Mucosa of descending colon (tissue), 1 donor: ENCODE measurements around the genes S100Z, OTP and SCAMP1.

DNA sequence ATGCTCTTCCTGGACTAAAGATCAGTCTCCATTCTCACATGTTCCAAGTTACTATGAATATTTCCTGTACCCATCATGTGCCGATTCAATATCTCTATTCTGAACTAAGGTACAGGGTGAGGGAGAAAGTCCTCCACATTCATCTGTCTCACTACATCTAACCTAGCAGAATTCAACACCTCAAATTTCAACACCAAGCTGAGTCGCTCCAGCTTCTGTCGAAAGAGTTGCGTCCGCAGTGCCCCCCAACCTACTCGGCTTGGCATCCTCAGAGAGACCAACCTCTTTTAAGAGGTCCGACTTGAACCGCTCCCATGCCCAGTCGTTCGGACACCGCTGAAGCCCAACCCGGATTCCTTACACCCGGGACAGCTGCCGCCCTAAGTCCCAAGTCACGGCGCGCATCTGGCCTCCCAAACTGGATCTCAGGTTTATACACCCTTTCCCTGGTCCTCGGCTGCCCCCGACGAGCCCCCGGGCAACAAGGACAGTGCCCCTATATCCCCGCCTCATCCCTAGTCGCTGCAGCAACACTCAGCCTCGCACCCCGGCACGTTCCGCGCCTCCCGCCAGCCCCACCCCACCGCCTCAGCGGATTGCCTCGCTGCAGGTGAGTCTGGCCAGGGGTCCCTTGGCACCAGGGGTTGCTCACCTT lies 842 bp downstream of the CERT1 start:
- PRO-cap: no peak

DNA sequence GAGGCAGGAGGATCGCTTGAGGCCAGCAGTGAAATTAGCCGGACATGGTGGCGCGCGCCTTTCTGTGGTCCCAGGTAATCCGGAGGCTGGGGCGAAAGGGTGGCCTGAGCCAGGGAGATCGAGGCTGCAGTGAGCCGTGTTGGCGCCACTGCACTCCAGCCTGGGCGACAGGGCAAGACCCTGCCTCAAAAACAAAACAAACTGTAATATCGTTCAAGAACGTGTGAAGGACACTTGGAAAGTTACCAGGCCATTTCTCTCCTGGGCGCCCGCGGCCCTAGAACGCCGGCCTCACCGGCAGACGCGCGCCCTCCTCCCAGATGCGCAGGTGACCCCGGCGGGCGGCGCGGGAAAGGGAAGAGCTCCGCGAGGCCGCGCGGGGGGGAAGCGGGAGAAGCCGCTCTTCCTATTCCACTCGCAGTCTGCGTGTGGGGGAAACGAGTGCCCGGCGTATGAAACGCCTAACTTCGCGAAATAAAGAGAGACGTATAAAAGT lies 848 bp upstream of the F2R start:
- PRO-cap: no peak

DNA sequence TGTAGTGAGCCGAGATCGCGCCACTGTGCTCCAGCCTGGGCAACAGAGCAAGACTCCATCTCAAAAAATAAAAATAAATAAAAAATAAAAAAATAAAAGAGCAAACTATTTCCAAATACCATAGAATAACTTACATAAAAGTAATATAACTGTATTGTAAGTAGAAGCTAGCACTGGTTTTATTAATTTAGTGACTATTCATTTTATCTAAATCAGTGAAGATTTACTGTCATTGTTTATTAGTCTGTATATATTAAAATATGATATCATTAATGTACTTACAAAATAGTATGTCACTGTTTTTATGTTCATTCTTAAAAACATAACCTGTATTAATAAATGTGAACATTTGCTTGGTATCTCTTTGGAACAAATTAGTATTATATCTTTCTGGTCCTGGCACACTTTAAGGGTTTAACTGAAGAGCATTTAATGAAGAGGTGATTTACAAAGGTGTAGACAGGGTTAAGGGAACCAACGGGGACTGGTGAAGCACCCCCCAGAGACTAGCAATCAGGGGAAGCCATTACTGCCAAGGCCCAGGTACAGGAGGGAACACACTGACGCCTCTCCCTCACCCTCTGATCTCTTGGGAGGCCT lies 19.6 kb downstream of the F2R start:
- PRO-cap: no peak

DNA sequence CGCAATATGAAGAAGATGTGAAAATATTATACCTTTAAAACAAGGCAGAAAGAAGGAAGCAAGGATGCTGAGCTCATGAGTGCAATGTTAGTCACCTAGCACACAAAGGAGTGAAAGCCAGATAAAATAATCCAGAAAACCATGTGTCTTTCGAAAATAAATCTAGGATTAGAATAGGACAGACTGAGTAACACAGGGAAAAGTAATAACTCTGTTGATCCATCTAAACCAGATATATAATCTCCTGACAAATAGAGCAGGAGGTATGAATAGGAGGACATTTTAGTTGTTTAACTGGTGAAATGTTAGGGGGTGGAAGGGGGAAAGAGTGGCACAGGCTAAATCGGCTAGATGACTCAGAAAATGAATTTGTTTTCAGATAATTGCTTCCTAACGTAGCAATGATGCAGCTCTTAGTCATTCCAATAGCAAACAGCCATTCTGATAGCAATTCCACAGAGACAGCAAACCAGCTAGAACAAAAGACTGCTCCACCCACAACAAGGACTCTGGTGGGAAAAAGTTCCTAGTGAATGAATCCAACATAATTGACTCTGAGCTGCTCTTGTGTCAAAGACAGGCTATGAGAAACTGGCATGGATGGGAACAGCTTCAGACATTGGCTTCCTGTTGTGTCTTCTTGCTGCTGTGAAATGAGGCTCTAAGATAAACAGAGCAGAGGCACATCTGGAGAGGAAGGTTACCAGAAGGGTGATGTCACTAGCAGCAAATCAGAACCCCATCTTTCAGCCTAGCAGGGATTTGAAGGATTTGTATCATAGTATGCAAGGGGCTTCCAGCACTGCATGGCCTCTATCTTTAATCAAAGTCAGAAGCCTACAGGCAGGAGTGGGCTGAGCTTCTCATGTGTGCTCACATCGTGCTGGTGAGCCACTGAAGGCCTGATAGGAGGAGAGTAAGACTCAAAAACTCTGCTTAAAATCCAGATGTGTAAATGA lies 28.2 kb upstream of the F2RL1 start:
- PRO-cap: unidirectional peak, minus-strand start at position 654 of the sequence

DNA sequence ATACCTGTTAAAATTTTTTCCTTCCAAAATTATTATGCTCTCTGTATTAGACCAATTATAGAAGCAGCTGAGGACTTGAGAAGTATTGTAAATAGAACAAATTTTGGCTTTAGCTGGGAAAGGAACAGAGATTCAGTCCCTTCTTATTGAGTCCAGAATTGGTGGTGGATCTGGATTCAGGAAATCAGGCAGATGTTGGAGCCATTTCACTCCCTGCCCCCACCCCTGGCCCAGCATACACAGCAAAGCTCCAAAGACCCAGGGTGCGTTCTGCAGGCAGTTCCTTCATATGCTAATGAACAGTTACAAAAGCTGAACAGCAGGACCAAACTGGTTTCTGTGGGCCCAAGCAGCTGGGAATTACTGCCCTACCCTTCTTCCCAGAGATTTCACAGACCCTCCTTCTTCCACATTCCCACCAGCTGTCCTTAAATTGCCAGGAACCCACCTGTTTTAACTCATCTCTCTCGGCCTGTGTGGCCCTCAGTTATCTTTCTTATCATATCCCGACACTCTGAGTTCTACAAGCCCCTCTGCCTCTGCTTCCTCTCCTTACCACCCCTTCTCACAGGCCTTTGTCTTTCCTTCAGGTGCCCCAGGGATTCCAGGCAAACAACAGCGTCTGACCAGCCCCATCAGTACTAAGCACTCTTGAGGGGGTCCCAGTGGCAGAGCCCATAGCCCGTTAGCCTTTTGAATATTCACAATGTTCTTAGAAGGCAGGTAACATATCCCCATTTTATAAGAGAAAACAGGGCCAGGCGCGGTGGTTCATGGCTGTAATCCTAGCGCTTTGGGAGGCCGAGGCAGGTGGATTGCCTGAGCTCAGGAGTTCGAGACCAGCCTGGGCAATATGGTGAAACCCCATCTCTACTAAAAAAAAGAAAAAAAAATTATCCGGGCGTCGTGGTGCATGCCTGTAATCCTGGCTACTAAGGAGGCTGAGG lies 10.6 kb upstream of the F2RL1 start:
- PRO-cap: no peak

GRCh38 chr5:76849847-76850408 lies at the start of gene S100Z:
Gene S100Z (plus strand): TSS chr5:76850014.
- PRO-cap: no peak

GRCh38 chr5:77062850-77063515 lies 24.1 kb downstream of the ZBED3 start:
- PRO-cap: no peak

GRCh38 chr5:77086408-77086826 lies 668 bp downstream of the ZBED3 start:
- PRO-cap: unidirectional peak, plus-strand start at chr5:77086732

GRCh38 chr5:77146309-77147080 lies 59.4 kb upstream of the ZBED3 start:
- PRO-cap: no peak

DNA sequence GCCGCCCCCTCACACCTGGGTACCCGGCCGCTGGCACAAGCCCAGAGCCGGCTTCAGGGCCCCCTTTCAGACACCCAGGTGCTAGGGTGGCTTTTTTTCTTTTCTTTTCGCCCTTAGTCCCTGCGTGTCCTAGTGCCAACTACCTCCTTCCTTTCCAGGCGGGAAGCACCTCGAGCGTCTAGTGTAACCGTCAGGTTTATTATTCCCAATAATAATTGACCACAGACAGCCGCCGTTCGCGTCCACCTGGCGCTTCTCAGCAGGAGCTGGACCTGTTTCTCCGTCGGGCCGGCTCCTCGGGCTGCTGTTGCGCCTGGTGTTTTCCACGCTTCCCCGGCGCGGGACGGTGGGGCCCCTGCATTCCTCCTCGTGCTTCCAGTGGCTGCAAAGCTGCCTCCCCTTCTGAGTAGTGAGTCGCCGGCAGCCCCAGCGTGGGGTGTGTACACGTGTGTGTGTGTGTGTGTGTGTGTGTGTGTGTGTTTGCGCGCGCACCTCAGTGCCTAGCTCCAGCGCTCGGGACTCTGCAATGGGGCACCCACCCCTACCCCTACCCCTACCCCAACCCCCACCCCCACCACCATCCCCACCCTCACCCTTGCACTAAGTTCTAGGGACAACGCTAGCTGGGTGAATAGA lies 29.8 kb upstream of the PDE8B start:
- PRO-cap: no peak

- PRO-cap: no peak
These were observed 28.8 kb upstream of the PDE8B start for GRCh38 chr5:77181358-77182341.

DNA sequence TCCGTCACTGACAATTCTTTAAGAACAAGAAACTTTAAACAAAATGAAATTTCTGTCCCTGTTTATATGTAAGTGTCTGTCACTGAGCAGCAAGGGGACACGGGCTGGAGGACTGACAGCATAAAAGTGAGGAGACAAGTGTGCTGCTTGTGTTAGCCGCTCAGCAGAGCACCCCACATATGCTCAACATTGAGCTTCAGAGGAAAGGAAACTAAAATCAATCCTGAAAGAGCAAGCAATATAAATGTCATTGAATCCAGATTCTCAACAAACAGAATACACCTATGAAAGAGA lies 115.2 kb downstream of the WDR41 start:
- PRO-cap: unidirectional peak, minus-strand start at position 117 of the sequence

DNA sequence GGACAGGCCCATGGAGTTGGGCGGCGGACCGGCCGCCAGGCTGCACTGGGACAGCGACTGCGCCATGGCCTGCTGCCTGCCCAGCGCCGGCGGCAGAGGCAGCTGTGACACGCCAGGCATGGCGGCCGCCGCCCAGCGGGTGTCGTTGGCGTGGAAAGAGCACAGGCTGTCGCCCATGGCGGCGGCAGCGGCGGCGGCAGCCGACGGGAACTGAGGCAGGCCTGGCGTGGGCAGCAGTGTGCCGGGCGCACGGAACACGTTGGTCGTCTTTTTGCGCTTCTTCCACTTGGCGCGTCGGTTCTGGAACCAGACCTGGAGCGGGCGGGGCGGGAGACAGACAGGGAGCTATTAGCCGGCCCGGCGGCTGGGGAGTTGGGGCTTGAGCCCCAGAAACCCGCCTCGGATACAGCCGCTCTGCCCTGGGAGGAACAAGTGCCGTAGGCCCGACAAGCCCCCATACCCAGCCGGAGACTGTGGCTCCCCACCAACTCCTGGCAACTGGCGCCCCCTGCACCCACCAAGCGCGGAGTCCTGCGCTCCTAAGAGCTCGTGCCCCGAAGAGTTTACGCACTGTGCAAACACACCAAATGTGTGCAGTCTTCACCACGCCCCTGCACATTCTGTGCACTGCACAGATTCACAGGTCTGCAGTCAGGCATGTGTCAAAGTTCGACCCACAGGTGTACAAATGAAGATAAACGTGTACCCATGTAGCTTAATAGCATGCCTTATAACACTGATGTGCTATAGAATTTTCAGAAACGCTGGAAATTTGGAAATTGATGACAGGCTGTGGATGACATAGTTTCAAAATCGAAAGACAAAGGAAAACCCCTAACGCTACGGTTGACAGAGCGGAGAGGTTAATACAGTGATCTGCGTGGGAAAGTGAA lies 7.8 kb downstream of the OTP start:
- PRO-cap: no peak

DNA sequence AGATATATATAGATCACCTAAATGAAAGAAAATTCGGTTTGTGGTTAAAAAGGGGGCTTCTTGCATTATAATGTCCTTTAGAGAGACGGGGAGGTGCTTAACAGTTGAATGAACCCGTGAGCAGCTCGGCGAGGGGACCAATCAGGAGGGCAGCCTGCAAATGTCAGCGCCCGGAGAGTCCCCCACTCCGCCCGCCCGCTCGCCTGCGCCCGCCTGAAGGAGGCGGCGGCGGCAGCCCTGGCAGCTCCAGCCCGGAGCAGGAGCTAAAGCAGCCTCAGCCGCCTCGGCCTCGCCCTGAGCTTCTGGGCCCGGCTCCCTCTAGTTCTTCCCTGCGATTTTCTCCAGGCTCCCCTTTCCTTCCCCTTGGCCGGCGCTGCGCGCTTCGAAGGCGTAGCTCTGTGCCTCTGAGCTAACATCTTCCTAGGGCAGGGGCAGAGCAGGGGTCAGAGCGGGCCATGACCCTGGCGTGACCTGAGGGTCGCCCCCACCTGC lies at the start of gene OTP:
Gene OTP, minus strand, starts transcription at position 72 of the 492 bp plus-strand sequence.
- PRO-cap: no peak

DNA sequence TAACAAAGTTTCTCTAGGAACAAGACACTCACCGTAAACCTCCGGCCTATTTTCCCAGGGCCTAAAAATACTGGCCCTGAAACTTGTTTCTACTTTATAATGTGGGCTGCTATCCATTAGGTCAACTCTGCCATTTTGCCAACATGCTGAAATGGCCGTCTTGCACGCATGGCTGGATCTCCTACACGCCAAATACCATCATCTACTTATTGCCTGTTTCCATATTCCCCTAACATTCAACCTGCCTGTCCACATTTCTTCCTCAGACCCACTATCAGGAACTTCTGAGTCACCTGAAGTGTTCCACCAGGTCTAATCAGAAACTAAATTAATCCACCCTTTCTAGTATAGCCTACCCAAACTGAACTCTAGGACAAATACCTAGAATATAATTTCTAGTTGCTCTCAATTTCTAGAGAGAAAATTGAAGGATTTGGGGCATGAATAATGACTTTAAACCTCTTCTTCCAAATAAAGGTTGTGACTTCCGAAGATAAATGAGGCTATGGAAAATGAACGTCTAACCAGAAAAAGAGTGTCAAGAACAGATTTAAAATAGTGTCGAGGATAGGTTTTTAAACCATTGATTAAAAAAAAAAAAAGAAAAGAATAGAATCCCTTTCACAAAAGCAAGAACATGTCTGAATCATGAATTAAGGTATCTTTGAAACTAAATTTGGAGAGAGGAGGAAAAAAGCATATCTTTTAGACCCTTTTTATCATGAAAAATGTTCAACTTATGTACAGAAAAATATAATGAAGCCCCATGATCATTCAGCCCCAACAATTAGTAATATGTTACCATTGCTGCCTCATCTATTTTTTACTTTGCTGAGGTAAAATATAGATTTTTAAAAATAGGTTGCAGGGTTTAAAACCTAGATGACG lies 4.4 kb downstream of the TBCA start:
- PRO-cap: no peak

GRCh38 chr5:78345598-78346105 lies 14.8 kb upstream of the SCAMP1 start:
- PRO-cap: no peak

DNA sequence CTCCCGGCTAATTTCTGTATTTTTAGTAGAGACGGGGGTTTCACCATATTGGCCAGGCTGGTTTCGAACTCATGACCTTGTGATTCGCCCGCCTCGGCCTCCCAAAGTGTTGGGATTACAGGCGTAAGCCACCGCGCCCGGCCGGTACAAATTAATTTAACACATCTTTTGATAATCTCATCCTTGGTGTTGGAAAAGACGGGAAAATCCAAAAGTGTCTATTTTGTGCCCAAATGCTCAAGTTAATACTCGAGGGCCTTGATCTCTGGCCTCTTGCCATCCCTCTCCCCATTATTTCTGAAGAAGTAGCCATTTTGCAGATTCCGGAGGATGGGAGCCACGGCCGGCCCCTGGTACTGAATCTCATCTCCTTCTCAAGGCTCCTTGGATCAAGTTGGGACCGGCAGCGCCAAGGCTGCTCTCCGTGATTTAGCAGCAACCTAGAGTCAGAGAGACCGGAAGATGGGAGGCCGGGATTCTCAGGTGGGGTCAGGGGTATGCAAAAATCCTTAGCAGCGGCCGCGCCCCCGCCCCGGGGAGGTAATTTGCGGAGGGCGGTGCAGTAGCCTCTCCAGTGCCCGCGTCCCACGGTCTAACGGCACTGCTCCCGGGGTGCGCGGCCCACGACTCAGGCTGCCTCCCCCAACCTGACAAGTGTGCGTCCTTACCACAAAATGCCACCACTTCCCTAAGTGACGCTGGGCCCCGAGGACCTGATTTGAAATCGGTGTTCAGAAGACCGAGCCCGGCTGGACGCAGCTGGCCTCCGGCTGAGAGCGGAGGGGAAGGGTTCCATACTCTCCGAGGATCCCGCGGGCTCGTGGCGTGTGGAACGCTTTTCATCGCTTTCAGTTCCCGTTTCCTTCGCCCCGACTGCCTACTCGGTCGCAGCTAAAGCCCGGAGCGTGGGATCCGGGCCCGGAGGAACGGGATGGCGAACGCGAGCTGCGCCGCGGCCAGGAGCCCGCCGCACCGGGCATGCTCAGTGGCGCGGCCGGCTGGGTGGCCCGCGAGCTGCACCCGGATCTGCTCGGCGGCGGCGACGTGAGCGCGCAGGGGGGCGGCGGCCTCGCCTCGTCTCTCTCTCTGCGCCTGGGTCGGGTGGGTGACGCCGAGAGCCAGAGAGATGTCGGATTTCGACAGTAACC lies at the start of gene SCAMP1:
Gene SCAMP1, plus strand, starts transcription at position 1,072 of the 1,148 bp plus-strand sequence.
- PRO-cap: bidirectional peak, plus-strand start at position 985 of the sequence, minus-strand start at position 822 of the sequence

- PRO-cap: no peak
These were observed 115.4 kb downstream of the SCAMP1 start for GRCh38 chr5:78475541-78476513.

GRCh38 chr5:78527026-78527939 lies 121.3 kb downstream of the LHFPL2 start:
- PRO-cap: no peak

- PRO-cap: no peak
These were observed 103.6 kb downstream of the LHFPL2 start for GRCh38 chr5:78545035-78545281.